ENCODE measurements around a stretch of chr16.

DNA sequence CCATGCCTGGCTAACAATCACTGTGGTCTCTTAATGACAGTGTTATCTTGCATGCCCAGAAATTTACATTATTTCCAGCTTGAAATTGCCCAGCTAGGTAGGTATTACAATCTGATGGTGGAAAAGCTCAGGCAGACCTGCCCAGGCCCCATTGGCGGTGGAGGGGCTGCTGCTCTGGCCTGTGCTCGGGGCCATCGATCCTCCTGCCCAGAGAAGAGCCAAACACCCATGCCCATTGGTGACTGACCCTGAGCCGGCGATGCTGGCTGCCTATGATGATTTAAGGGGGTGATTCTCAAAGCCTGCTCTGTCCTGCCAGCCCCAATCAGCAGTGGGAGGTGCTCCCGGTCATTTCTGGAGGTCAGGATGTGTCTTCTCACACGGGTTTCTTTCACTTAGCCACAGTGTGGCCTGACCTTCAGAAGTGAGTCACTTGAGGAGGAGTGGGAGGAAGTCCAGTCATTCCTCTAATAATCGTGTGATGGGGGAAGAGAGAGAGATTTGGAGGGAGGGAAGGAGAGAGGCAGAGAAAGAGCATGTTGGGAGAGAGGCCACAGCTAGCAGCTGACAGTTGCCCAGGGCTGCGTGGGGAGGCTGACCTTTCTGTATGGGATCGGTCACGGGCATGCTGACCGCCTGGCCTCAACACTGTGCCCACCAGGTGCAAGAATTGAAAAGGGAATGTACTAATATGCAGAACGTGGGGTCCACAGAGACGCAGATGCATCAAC lies 140.0 kb downstream of the NPIPB11 start:
- PRO-cap = no peak

GRCh38 chr16:29271679-29272063 lies 134.8 kb downstream of the NPIPB11 start:
- PRO-cap = no peak

- PRO-cap = no peak
Measured at GRCh38 chr16:29291259-29292125, 115.0 kb downstream of the NPIPB11 start.

DNA sequence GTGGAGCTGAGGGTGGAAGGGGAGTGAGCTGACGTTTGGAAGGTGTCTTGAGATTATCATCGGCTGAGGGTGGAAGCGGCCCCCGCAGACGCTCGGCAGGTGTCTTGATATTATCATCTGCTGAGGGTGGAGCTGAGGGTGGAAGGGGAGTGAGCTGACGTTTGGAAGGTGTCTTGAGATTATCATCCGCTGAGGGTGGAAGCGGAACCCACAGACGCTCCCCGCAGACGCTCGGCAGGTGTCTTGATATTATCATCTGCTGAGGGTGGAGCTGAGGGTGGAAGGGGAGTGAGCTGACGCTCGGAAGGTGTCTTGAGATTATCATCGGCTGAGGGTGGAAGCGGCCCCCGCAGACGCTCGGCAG lies 24.5 kb downstream of the NPIPB11 start:
- PRO-cap = unidirectional peak, plus-strand start at position 211 of the sequence

GRCh38 chr16:29738456-29739094 lies 7.2 kb downstream of the C16orf54 start:
- PRO-cap = no peak

- PRO-cap = no peak
Measured at GRCh38 chr16:29741068-29741475, 4.7 kb downstream of the C16orf54 start.

DNA sequence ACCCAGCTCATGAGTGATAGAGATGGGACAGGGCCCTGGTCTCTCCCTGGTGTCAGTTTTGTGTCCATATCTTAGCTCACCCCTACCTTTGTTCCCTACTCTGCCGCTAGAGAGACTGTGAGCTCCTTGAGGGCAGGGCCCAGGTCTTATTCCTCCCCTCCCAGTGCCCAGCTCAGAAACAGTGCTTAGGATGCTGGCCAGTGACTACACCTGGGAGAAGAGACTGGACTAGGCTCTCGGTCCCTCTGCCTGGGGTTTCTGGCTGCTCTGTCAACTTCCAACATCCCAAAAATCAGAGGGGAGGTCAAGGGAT lies 4.3 kb downstream of the C16orf54 start:
- PRO-cap = no peak

GRCh38 chr16:29743087-29743433 lies 2.7 kb downstream of the C16orf54 start:
- PRO-cap = no peak

GRCh38 chr16:29779277-29779791 lies 1.3 kb downstream of the ZG16 start:
- PRO-cap = no peak

GRCh38 chr16:29821749-29822159 lies 1.5 kb downstream of the MVP start:
- PRO-cap = no peak

- PRO-cap = no peak
Measured at GRCh38 chr16:29846126-29846457, 16.9 kb downstream of the CDIPT start.

DNA sequence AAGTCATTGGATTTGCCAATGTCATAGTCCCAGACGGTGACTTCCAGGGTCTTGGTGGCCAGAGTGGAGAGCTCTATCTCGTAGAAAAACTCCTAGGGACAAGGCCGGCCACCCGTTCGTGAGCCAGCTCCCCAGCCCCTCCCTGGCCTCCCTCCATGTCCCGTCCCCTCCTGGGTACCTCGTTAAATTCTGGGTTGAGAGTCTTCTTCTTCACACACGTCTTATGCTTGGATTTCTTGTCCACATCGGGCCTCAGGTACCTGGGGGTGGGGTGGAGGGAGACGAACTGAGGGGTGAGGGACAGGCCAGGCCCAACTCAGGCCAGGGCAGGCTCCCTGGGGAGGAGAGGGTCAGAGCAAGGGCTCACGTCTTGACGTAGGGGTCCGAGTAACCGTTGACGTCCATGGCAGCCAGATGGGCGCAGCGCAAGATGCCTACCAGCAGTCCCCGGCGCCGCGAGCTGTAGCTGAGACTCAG lies 4.4 kb downstream of the DOC2A start:
- PRO-cap = no peak

- PRO-cap = no peak
Measured at GRCh38 chr16:30029812-30030351, 1.2 kb downstream of the TLCD3B start.

DNA sequence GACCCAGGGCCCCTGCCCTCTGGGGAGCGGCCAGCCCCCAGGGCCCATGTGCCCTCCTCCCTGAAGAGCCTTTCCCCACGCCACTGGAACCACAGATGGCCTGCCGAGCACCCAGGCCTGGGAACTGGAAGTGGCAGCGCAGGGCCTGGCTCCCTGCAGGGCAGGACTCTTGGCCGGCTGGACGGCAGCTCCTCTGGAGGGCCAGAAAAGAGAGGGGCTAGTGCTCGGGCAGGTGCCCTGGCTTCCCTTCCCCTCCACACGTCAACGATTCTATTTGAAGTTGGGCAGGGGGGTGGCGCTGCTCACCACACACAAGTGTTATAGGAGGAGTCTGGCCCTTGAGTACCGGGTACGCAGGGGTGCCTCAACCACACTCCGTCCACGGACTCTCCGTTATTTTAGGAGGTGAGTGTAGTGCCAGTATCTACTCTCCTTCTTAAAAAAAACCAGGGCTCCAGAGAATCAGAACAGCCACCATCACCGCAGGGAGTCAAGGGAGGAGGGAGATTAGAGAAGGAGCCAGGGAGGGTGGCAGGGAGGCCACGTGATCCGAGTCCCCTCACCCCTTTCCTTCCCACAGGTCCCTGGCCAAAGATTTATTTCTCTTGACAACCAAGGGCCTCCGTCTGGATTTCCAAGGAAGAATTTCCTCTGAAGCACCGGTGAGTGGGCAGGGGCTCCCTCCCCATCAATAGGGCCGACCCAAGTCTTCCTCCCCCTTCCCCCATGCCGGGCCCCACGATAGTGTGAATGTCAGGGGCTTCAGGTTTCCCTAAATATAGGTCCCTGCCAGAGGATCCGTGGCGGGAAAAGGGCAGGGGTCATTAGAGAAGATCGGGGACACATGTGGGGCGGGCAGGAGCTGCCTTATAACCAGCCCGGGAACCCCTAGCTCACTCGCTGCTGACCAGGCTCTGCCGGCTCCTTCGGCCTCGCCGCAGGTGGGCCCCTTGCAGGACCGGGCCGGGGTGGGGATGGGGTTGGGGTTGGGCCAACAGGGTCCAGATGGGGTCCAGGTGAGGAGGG lies 1.4 kb upstream of the ALDOA start:
- PRO-cap = bidirectional peak, plus-strand start at position 341 of the sequence, minus-strand start at position 272 of the sequence

DNA sequence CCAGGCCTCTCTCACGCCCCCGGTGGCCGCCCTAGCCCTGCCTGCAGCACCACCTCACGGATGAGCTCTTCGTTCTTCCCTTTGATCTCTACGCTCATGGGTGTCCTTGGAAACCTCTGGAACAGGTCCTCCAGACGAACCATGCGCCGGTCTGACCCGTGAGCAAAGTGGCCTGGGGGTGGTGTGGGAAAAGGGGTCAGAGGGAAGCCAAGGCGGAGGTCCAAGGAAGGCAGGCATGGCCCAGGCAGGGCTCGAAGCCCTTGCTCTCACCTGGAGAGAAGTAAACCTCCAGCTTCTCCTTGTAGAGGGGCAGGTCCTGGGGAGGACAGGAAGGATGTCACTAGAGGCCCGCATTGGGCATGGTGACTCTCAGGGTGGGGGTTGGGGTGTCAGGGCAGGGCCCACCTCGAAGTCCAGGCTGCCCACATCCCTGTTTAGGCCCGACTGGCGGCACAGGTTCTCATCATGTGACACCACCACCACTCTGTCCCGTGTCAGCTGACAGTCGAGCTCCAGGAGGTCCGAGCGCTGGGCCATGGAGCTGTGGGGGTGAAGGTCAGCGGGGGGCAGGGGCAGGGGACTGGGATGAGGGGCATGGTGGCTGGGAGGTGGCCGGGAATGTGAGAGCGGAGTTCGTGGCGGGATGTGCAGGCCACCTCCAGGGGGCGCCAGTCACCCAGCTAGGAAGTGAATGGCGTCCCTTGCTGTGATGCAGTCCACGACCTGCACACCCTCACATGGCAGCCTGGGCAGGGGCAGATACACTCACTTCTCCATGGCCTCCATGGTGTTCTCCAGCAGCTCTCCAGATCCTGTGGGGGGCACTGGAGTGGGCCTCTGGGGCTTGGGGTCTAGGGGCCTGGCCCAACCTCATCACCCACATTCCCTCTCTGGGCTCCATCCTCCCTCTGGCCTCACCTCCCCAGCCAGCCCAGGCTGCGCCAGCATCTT lies 809 bp downstream of the GDPD3 start:
- PRO-cap = no peak

DNA sequence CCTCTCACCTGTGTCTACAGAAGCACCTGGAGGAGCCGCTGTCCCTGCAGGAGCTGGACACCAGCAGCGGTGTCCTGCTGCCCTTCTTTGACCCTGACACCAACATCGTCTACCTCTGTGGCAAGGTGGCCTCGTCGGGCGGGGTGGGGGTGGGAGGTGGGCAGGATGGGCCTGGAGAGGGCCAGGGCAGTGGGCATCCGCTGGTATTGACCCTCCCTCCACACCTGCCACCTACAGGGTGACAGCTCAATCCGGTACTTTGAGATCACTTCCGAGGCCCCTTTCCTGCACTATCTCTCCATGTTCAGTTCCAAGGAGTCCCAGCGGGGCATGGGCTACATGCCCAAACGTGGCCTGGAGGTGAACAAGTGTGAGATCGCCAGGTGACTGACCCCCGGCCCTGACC lies 4.3 kb downstream of the CORO1A start:
- PRO-cap = no peak

DNA sequence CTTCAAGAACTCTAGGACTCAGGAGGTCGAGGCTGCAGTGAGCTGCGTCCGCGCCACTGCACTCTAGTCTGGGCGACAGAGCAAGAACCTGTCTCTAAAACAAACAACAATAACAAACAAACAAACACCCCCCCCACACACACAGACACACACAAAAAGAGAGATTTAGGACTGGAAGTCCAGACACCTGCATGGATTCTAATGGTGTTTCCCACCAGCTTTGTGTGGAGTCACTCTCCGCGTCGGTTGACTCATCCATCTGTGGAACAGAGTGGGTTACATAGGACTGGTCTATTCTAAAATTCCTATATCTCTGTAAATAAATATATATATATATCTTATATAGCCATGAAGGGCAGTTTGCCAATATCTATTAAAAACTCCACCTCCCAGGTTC lies 660 bp upstream of the SEPHS2 start:
- PRO-cap = no peak

DNA sequence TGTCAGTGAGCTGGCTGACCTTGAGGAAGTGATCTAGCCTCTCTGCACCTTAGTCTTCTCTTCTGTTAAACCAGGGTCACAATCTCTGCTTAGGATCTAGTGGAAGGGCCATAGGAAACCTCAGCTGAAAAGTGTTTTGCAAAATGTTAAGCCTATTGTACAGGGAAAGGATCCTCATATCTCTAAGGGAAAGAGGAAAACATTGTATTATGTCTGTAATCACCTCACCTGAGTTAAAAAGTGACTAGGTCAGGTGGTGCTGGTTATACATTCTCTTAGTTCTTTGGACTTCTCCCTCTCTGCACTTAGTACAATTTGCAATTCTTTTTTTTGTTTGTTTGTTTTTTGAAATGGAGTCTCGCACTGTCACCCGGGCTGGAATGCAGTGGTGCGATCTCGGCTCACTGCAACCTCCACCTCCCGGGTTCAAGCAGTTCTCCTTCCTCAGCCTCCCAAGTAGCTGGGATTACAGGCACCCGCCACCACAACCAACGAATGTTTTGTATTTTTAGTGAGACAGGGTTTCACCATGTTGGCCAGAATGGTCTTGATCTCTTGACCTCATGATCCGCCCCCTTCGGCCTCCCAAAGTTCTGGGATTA lies 2.0 kb upstream of the SEPHS2 start:
- PRO-cap = no peak

DNA sequence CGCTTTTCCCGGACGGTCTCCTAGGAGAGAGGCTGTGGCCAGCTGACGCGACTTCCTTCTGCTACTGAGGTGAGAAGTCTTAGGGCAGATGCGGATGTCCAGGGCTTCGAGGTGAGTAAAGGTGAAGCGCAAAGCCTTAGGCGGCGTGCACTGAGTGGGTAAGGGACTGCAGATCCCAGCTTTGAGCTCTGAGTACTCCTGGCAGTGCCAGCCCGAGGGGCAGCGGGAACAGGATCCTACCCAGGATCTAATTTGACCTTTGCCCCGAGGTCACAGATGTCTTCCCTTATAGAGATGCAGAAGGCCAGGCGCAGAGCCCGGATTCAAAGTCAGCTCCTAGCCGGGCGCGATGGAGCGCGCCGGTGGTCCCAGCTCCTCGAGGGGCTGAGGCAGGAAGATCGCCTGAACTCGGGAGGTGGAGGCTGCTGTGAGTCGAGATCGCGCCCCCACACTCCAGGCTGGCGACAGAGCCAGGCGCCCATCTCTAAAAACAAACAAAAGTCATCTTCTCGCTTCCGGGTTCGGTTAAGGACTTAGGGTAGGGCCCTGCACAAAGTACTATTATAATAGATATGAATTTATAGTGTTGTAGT lies 583 bp upstream of the ZNF785 start:
- PRO-cap = no peak

DNA sequence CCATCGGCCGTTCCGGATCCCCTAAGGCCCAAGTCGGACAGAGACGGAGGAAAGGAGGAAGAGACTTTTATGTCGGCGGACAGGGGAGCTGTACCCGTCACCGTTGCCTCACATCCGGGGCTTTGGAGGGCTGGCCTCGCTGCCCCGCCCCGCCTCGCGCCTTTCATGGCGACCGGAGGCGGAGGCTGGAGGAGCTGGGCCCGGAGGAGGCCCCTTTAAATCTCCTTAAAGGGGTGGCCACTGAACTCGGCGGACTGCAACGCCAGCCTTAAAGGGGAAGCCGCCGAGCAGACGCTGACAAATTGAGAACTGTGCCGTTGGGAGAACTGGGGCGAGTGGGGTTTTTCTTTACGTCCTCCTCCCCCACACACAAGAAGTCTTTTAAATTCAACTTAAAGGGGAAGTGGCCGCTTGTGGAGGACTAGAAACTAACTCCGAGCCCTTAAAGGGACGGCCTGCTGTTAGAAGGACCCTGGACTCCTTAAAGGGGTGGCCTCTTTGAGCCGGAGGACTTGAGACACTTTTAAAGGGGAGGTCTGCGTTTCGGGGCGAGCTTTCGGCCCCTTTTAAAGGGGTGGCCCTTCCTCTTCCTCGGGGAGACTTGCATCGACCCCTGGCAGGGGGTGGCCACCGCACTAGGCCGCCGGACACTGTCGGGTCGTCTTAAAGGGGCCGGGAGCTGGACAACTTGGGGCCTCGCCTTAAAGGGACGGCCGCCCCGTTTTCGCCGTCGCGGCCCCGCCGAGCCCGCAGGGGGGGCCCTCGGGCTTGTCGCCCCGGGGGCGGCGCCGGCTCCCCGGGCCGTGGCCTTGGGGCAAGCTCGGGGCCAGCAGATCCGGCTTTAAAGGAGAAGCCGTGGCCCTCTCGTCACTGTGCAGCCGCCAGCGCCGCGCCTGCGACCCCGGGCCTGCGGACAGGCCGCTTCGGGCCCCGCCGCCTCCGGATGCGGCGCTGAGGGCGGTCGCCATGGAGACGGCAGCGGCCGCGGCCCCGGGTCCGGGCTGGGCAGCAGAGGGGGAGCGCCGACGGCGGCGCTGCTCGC lies 643 bp downstream of the FBRS start:
- PRO-cap = bidirectional peak, plus-strand start at position 597 of the sequence, minus-strand start at position 337 of the sequence; unidirectional peak, plus-strand start at position 870 of the sequence